ENCODE measurements around the gene CETN1.

- PRO-cap: unidirectional peak, plus-strand start at chr18:111459; bidirectional peak, plus-strand start at chr18:111913, minus-strand start at chr18:111718
- RRBS, 2 experiments: 3 to 4% methylated on average over 14 of the region's 85 CpGs
Measured at GRCh38 chr18:111368-112627, 46.6 kb upstream of the USP14 start.

GRCh38 chr18:267185-267915, 497 bp downstream of the THOC1 start:
- PRO-cap: unidirectional peak, plus-strand start at chr18:267655
- RRBS, 2 experiments: 0 to 3% methylated on average over 4 to 12 of the region's 29 CpGs

GRCh38 chr18:501497-501813, 954 bp upstream of the COLEC12 start:
- PRO-cap: no peak
- RRBS, 2 experiments: no CpG with 5 or more reads among the region's 8 CpGs

DNA sequence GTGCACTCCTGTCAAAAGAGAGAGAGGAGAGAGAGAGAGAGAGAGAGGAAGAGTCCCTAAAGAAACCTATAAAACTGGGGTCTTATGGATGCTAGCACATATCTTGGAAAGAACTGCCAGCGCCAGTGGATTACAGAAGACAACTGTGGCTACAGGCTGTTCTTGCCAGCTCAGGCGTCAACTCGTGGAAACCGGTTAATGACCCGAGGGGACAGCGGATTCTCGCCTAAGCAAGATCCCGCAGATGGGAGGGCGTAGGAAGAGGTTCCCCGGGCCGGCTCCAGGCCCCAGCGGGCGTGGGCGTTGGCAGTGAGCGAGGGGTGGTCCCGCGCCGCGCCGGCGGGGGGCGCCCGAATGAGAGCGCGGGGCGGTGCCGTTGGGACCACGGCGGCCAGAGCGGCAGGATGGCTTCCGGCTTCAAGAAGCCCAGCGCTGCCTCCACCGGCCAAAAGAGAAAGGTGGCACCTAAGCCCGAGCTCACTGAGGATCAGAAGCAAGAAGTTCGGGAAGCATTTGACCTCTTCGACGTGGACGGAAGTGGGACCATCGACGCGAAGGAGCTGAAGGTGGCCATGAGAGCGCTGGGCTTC, at the start of gene CETN1:
Gene CETN1, plus strand, starts transcription at position 376 of the 590 bp plus-strand sequence.
- PRO-cap: no peak
- RRBS, 2 experiments: 94 to 95% methylated on average over 23 of the region's 42 CpGs

GRCh38 chr18:808229-809008, 3.6 kb downstream of the YES1 start:
- PRO-cap: no peak
- RRBS, 2 experiments: no CpG with 5 or more reads among the region's 6 CpGs

GRCh38 chr18:2350445-2351037, 220.8 kb downstream of the METTL4 start:
- PRO-cap: no peak
- RRBS, 2 experiments: no CpG with 5 or more reads among the region's 15 CpGs

- PRO-cap: no peak
- RRBS, 2 experiments: no CpG with 5 or more reads among the region's 1 CpG
Measured at GRCh38 chr18:2589345-2589738, 18.0 kb downstream of the NDC80 start.

- PRO-cap: unidirectional peak, minus-strand start at chr18:2656862
- RRBS, 2 experiments: 1 to 4% methylated on average over 22 of the region's 76 CpGs
Measured at GRCh38 chr18:2655993-2656941, 741 bp downstream of the SMCHD1 start.

DNA sequence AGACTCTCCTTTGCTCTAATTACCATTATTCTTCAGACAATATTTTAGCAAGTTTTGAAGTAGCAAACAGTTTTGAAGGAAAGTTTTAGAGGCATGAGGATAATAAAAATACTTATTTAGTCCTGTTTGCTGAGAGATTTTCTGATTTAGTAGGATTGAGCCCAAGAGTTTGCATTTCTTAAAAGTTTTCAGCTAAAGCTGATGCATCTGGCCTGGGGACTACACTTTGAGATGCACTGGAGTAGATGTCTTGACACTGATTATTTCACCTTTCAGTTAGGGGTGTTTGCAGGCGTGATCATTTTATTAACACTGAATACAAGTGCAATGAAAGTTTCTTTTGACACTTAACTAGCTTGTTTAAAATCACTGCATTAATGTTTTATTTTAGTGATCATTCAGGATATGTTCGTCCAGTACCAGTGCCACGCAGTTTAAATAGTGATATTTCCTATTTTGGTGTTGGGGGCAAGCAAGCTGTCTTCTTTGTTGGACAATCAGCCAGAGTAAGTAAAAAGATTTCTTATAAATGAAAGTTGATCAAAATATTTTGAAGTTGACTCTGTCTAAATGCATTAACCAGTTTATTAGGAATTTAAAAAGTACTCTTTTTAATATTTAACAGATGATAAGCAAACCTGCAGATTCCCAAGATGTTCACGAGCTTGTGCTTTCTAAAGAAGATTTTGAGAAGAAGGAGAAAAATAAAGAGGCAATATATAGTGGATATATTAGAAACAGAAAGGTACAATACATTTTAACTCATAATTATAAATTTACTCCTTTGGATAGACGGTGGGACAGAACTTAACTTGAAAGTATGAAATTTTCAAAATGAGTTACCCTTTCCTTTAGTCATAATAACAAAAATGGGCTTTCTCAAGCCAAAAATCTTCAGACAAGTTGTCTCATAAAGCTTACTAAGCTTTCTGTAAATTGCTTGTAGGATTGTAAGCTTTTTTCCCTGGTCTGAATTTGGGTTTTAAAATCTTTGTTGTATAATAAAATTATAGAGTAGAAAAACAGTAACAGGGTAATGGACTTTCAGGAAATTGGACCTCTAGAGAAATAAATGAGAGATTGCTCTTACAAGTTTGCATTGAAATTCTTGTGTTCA, 32.8 kb downstream of the SMCHD1 start:
- PRO-cap: no peak
- RRBS, 2 experiments: no CpG with 5 or more reads among the region's 5 CpGs

DNA sequence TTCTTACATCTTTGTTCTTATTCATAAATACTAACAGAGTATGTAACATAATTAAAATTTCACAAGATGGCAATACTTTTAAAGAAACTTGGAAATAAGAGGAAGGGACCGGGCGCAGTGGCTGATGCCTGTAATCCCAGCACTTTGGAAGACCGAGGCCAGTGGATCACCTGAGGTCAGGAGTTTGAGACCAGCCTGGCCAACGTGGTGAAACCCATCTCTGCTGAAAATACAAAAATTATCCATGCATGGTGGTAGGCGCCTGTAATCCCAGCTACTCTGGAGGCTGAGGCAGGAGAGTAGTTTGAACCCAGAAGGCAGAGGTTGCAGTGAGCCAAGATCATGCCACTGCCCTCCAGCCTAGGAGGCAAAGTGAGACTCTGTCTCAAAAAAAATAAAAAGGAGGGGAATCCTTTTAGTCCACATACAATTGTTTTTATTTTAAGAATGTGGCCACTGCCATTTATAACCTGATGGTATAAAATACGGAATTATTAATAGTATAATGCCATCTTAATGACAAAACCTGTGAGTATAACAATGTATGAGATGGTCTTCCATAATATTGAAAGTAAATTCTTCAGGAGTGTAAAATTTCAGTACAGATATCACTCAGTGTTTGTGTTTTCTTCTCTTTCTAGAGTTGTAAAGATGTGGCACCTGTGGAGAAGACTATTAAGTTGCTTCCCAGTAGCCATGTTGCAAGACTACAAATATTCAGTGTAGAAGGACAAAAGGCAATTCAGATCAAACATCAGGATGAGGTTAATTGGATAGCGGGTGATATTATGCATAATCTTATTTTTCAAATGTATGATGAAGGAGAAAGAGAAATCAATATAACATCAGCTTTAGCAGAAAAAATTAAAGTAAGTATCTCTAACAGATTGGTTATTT, 76.3 kb downstream of the SMCHD1 start:
- PRO-cap: unidirectional peak, plus-strand start at position 242 of the sequence
- RRBS, 2 experiments: no CpG with 5 or more reads among the region's 7 CpGs

GRCh38 chr18:2762645-2763318, 84.0 kb upstream of the EMILIN2 start:
- PRO-cap: no peak
- RRBS, 2 experiments: no CpG with 5 or more reads among the region's 4 CpGs

DNA sequence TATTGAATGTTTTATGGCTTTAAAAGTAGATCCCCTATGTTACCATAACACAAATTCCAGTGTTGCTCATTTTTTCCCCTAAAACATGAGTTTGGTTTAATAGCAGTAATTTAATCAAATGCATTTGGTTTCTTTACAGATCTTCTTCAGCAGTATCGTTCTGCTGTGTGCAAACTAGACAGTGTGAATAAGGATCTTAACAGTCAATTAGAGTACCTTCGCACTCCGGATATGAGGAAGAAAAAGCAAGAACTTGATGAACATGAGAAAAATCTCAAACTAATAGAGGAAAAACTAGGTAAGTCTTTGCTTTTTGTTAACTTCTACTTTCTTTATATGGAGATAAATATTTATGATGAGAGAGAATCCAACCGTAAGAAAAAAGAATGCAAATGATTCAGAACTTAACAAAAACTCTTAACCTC, 51.0 kb upstream of the EMILIN2 start:
- PRO-cap: no peak
- RRBS, 2 experiments: no CpG with 5 or more reads among the region's 4 CpGs

GRCh38 chr18:2845981-2846829, 601 bp upstream of the EMILIN2 start:
- PRO-cap: unidirectional peak, plus-strand start at chr18:2846377
- RRBS, 2 experiments: 1 to 3% methylated on average over 12 of the region's 41 CpGs

DNA sequence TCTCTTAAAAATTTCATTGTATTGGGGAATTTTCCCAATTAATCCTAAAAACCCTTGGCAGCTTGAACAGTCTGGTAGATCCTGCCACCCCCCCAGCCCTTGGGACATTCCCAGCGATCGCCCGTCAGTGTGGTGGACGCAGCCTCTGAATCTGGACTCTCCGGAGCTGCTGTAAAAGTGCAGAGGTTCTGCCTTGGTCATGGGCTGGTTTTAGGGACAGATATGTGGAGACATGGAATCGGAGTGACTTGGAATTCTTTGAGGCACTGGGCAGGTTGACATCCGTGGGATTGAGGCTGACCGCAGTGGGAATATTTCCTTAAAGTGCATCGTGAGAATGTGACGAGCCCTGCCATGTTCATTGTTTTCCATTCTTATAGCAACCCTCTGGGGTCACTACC, 6.4 kb downstream of the EMILIN2 start:
- PRO-cap: no peak
- RRBS, 2 experiments: no CpG with 5 or more reads among the region's 10 CpGs

DNA sequence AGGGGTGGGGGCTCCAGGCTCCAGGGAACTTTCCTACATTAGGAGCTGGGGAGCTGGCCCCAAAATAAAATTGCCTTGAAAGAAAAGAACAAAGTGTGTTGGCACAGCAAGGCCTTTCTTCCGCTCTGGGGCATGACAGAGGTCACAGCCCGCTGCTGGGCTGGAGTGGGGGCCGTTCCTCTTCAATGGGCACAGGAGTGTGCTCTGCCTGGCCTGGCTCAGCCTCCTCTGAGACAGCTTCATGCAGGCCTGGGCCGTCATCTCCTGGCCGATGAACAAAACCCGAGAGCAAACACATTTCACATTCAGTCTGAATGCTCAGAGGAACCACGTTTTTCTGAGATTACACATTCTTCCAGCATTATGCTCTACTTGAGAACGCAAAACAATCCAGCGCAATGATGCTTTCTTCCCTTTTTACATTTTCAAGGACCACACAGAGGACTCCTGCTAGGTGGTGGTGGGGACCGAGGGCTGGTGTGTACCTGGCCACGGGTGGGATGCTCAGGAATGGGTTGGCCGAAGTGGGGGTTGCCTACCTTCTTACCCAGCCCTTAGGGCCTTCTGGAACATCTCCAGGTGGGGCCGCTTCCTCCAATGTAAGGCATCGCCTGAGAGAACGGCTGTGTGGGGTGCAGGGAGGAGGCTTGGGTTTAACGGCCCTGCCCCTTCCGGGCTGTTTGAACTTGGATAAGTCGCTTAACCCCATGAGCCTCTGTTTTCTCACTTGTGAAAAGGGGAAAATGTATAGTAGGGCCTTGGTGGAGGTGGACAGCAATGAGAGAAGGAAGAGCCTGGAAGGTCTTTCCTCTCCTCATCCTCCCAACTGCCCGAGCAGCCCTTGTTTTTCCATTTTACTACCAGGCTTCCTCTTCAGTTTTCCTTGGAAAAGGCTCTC, 34.9 kb downstream of the EMILIN2 start:
- PRO-cap: no peak
- RRBS, 2 experiments: no CpG with 5 or more reads among the region's 19 CpGs

DNA sequence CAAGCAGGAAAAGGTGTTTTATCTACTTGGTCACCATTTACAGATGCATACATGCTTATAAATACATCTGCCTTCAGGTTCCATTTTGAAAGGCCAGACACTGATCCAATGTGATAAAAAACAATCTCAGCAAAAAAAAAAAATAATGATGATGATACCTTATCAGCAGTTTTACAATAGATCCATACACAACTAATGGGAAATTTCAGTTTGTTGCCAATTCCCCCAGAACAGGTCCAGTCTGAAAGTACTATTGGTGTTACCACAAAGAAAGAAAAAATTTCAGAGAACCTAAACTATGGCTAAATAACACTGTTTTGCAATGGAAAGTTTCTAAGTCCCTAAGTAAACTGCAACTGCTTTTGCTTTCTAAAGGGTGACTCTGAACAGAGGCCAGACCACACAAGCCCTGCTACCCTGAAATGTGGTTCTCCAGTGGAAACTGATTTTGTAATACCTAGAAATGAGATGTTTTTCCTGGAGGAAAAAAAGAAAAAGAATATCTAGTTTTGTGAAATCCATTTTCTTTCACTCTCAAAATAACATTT, 54.1 kb downstream of the LPIN2 start:
- PRO-cap: no peak

GRCh38 chr18:3014939-3015752, 2.2 kb upstream of the LPIN2 start:
- PRO-cap: no peak
- RRBS, 2 experiments: no CpG with 5 or more reads among the region's 11 CpGs

GRCh38 chr18:3177790-3178839, 41.7 kb downstream of the MYOM1 start:
- PRO-cap: no peak
- RRBS, 2 experiments: no CpG with 5 or more reads among the region's 17 CpGs

DNA sequence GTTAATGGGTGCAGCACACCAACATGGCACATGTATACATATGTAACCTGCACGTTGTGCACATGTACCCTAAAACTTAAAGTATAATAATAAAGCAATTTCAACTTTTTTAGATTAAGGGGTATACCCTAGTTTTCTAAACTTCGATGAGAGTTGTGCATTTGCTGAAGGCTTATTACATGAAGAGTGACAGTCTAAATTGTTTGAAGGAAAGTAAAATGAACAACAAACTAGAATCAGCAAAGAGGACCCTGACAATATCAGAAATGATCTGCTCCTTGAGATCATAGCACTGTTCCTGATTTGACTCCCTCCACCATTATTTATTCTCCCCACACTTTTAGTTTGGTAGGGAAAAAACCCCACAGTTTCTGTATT, 2.5 kb downstream of the MYL12A start:
- PRO-cap: no peak
- RRBS, 2 experiments: no CpG with 5 or more reads among the region's 2 CpGs

GRCh38 chr18:3449174-3449939, 615 bp upstream of the TGIF1 start:
- PRO-cap: bidirectional peak, plus-strand start at chr18:3449340, minus-strand start at chr18:3449498; bidirectional peak, plus-strand start at chr18:3449744, minus-strand start at chr18:3449649
- RRBS, 2 experiments: 1 to 2% methylated on average over 27 of the region's 61 CpGs